Occipital lobe (tissue), 2 donors: ENCODE data around the gene TAF8.

- RAMPAGE, long total RNA: no peak
Observed at GRCh38 chr6:41713504-41714186, 21.8 kb downstream of the TFEB start.

DNA sequence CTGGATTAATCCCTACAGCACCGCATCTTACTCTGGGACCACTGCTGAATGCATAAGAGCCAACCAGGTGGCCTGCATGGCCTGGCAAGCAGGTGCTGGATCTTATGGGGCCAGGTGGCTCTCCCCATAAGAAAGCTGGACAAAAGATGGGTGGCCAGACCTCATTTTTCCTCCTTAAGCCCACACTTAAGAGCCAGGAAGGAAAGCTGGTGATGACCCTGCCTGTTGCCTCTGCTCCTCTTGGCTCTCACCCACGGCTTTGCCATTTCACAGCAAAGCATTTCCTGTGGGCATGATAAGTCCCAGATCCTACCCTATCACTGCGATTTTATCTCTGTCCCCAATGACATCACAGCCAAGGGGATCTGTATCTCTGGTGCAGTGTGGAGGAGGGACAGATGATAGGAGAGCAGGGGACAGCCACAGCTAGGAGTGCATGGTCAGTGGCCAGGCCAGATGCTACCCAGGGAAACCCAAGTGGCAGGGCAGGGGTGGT lies 5.0 kb downstream of the TFEB start:
- RAMPAGE, long total RNA: no peak

DNA sequence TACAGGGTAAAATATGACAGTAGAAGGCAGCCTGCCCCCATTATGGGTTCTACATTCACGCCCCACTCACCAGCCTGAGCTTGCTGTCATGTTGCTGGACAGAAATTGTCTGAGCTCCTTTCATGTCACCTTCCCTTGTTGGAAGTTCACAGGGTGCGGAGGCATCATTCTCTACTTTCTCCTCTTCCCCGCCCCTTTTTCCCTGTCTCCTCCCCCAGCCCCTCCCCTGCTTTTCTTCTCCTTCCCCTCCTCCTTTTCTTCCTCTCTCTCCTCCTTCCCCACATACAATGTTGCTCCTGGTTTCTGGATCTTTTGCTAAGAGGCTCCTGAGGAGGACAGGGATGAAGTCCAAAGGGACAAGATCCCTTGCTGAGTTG lies 656 bp upstream of the TFEB start:
- RAMPAGE, long total RNA: no peak

GRCh38 chr6:41781214-41781725 lies 688 bp downstream of the PRICKLE4 start:
- RAMPAGE, long total RNA: no peak

DNA sequence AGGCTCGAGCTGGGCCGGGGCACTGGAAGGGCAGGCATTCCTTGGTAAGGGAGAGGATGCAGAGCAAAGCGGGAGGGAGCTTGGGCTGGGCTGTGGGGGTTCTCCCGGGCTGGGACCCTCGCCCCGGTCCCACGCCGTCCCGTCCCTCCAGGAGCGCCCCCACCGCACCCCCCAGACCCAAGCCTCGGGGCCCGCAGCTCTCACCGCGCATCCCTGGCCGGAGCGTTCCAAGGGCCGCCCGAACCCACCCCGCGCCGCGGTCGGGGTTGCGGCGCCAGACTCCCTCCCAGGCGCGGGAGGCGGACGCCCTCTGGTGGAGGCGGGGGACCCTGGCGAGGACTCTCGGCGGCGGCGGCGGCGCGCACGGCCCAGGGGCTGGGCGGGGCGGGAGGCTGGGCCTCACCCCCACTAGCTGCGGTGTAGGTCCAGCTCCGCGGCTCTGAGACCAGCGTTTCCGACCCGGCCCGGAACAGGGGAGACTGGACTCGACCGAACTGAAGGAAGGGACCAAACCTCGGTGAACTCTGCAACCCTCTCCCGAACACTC lies 1.1 kb upstream of the TOMM6 start:
- RAMPAGE, long total RNA: no peak

DNA sequence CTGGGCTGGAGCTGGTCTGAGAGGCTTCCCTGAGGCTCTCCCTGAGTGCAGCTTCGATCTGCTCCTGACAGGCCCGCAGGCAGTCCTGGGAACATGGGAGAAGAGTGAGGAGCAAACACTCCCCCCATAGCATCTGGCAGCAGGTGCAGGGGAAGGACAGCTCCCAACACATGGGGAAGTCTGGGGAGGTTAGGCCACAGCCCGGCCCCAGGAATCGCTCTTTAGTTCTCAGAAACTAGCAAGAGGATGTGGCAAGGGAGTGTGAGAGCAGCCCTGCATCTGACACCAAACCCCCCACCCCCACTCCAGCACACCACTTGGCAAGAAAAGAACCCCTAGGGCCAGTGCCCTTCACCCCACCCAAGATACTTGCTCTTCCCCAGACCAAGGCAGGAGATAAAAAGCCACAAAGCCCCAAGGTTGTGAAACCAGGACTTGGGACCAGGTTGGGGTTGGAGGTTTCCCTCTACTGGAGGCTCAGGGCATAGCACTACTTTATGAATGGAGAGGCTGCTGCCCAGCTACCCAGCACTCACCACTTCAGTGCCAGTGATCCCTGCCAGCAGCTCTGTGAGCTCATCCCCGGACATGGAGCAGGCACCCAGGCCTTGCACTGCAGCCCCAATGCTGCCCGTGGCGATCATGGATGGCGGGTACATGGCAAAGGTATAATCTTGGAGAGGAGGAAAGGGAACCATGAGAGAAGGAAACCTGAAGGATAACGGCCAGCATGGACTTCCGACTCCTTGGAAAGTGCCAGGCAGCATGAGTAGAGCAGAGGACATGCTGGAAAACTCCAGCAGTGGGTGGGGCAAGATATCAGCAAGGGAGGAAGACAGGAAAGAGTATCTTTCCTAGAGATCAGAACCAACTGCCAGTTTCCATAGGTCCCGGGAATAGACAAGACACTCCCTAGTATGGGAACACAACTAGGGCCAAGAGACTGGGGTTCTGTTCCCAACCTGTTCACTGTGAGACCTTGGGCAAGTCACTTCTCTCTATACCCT lies 5.3 kb downstream of the CCND3 start:
- RAMPAGE, long total RNA: no peak

DNA sequence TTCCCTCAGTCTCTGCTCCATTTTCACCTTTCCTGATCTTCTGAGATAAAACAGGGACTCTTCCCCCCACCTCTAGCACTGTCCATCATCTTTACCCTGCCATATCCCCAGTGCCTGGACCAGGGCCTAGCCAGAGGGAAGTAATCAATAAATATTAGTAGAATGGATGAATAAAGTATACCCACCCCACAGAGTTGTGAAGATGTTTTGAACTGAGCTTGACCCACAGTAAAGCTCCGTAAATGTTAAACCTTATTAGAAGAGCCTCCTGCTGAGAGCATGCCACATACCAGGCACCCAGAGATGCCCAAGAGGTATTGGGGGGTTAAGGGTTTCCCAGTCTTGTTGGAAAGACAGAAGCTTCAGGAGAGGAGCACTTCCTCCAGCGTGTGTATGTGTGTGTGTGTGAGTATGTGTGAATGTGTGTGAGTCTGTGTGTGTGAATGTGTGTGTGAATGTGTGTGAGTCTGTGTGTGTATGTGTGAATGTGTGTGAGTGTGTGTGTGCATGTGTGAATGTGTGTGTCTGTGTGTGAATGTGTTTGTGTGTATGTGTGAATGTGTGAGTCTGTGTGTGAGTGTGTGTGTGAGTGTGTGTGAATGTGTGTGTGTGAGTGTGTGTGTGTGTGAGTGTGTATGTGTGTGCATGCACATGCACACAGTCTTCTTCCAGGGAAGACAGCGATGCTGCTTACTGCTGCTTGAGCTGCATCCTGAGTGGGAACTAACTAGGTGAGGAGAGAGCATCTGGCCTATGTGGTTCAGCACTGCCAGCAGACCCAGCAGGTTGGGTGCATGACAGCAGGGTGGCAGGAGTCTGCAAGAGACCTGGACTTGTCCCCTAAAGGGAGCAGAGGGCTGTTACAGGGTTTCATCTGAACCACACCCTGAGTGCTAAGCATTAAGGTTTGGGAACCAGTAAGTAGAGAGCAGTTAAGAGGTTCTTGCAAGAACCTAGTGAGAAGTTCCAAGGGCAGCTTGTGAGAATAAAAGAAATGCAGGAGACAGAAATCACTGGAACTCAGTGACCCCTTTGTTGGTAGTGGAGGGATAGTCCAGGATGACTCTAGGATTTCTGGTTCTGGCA lies 22.6 kb upstream of the CCND3 start:
- RAMPAGE, long total RNA: no peak

DNA sequence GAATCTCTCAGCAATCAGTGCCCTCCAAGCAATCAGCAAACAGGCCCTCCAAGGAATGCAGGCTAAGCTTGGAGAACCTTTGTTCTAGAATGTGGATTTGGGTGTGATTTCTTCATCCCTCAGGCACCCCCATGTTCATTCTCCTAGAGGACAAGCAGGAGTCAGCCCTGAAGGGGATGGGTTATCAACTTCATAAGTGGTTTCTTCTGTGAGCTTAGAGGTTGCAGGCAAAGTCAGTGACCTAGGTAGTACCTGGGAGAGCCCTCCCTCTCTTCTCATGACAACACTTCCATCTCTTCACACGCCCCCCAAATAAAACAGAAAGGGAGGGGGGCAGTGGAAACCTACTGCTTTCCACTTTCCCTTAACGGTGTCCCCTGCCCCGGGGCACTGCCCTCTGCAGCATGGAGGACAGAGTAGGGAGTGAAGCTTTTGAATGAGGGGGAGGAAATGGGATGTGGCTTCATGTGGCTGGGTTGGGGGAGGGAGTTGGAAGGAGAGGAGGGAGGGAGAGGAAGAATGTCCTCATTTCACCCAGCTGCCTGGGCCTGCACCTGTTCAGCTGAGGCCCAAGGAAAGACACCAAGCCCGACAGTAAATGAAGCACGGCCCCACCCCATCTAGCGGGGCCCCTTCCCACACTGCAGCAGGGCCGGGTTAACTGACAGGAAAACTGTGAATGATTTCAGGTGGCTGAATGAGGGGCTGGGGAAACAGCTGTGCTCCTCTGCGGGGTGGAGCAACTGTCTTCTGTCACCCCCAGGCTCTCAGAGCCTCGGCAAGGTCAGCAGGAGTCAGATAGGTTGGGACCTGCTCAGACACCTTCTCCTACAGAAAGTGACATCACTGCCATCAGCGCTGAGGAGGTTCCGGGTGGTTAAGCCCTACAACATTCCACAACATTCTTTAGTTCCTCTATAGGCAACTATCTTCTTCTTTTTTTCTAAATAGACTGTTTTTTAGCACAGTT lies 40.1 kb upstream of the TAF8 start:
- RAMPAGE, long total RNA: no peak

- RAMPAGE, long total RNA: no peak
Observed at GRCh38 chr6:42026318-42027124, 23.8 kb upstream of the TAF8 start.

GRCh38 chr6:42049763-42051234 lies at the start of gene TAF8:
Gene TAF8, plus strand, starts transcription at chr6:42050524.
- RAMPAGE, long total RNA: start-site peak on the plus strand at chr6:42050504-42050534, 166 and 126 reads in 2 replicates

DNA sequence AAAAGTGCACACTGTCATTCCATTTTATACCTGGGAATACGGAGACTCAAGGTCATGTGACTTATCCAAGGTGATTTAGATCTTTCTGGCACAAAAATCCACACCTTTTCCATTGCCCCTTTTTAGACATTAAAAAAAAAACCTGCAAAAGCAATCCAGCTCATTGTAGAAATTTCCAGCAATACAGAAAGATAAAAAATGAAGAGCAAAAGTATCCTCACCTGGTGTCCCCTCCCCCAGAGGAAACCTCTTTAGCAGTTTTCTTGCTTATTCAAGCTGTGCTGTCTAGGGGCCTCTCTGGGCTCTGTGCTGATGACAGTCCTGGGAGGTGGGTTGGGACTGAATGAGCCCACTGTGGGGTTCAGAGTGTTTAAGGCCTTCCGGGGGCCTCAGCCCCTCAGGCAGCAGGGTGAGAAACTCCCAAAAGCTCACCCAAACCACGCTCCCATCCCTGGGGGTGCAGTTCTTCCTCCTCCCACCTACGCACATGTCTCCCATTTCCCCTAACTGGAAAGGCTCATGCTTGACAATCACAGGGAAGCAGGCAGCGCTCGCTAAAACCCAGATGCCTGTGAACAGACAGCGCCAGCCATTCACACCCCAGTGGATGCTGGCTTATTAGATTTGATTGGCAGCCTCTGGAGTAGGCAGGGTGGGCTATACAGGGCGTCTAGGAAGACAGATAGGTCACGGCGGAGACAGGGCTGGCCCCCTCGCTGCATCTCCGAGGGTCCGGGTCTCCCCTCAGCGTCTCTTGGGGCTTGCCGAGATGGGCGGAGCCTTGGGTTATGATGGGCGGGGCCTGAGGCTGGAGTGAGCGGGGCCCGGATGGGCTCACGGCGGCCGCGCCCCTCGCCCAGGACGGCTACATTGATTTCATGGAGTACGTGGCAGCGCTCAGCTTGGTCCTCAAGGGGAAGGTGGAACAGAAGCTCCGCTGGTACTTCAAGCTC lies 4.5 kb downstream of the GUCA1A start:
- RAMPAGE, long total RNA: no peak

DNA sequence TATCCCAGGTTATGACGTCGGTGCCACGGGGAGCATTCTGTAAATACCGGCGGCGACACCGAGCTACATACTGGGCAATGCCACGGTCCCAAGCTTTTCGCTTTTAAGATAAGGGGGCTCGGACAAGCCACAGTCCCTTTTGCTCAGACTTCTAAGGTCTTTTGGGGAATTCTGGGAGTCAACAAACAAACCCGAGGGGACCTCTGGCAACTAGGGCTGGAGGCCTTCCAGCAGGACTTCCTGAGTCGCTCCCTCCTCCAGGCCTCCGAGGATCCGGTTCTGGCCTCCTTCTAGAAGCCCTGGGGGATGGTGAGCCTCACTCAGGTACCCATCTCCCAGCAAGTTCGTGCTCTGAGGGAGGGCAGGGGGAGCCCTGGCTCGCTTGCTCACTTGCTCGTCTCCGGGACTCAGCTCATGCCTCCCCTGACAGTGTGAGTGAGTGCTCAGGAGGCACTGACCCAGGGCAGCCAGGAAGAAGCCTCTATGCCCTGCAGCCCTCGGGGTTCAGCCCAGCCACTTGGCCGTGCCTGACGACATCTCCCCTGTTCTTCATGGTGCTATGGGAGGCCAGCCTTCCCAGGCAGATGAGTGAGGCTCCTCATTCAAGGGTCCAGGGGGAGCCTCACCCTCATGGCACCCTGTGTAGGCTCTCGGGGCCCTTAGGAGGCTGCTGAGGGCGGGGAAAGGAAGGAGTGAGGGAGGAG lies 62.6 kb upstream of the MRPS10 start:
- RAMPAGE, long total RNA: no peak

DNA sequence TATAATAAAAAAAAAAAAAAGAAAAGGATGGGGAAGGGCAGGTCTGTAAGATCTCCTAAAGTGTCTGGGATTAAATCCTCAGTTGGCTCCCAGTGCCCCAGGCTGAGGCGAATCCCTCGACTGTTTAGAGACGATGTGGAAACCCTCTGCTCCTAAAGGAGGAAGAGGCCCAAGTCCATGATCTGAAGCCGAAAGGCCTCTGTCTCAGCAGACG lies 69.5 kb upstream of the MRPS10 start:
- RAMPAGE, long total RNA: no peak

- RAMPAGE, long total RNA: no peak
Observed at GRCh38 chr6:42380488-42380982, 71.2 kb downstream of the TRERF1 start.

DNA sequence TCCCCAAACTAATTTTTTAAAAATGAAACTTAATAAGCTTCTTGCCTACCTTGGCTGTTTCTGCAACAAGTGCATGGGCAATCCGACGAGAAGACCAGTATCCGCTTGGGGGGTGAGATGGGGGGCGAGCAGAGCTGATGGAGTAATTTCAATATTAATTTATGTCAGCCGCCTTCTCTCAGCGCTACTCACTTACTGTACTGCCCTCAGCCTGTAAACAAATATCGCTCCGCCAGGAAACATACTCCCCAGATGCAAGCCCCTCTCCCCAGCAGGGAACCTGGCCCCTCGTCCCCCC lies 649 bp downstream of the TRERF1 start:
- RAMPAGE, long total RNA: start-site peak on the minus strand centred at position 109 of the sequence, 292 bp wide, 6 and 14 reads in 2 replicates

GRCh38 chr6:42556081-42556495 lies 7.7 kb upstream of the UBR2 start:
- RAMPAGE, long total RNA: no peak

DNA sequence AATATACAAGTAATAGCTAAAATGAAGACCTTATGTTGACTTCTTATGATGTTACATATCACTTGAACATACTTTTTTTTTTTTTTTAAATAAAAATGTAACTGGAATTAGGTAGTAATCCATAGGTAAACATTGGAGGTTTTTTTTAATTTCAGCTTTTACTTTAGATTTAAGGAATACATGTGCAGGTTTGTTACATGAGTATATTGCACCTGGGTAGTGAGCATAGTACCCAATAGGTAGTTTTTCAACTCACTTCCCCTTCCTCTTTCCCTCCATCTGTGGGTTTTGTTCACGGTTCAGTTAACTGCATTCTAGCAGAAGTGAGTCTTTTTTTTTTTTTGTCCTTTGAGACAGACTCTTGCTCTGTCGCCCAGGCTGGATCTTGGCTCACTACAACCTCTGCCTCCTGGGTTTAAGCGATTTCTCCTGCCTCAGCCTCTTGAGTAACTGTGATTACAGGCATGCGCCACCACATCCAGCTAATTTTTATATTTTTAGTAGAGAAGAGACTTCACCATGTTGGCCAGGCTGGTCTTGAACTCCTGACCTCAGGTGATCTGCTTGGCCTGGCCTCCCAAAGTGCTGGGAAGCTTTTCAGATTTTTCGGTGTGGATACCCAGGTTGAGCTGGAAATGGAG lies 8.7 kb downstream of the UBR2 start:
- RAMPAGE, long total RNA: no peak

DNA sequence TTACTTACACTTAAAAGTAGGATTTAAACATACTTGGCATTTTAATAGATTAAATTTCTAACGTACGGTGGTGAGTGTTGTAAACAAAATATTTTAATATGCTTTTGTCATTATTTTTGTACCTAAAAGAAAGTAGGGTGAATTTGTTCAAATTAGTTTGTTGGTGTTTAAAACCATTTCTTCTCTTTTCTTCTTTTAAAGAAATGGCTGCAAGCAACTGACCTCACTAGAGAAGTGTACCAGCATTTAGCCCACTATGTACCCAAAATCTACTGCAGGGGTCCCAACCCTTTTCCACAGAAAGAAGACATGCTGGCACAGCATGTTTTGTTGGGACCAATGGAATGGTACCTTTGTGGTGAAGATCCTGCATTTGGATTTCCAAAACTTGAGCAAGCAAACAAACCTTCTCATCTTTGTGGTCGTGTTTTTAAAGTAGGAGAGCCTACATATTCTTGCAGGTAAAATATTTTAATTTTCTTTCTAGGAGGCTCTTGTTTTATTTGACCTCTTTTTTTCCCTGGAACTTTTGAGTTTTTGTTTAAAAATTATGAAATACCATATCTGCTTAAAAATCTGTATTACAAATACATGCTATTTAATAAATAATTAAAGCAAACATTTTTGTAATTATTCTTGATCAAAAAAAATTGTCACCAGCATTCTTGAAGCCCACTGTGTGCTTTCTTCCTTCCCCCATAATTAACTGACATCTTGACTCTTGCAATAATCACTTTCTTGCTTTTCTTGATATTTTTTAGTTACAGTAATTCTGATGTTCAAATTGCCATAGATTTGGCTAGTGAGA lies 9.9 kb downstream of the UBR2 start:
- RAMPAGE, long total RNA: no peak

DNA sequence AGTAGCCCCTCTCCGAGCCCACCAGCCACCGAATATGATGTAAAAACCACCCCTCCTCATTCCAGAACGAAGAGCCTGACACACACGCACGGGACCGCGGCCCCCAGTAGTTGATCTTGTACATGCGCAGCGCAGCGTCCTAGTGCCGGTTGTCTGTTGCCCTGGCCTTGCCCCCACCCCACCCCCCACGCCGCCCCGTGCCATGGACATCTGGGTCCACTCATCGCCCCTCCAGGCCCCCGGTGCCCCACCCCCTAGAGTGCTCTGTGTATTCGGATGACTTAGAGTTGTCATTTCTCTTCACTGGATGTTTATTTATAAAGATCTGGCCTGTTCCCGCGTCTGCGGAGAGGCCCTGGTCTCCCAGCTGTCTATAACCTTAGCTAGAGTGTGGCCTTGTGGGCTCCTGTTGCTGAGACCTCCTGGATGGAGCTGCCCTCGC lies 5.3 kb upstream of the PRPH2 start:
- RAMPAGE, long total RNA: no peak

GRCh38 chr6:42767450-42768220 lies 14.2 kb upstream of the BICRAL start:
- RAMPAGE, long total RNA: no peak